Measurements from ENCODE around the genes KBTBD8 and EOGT.

- PRO-cap: no peak
Measured at GRCh38 chr3:64686418-64686992, 1.3 kb downstream of the ADAMTS9 start.

- PRO-cap: no peak
Measured at GRCh38 chr3:65145878-65146576, 458.2 kb upstream of the ADAMTS9 start.

GRCh38 chr3:65589284-65590415, 449.1 kb downstream of the MAGI1 start:
- PRO-cap: no peak

GRCh38 chr3:65810969-65811668, 227.6 kb downstream of the MAGI1 start:
- PRO-cap: no peak

- PRO-cap: no peak
Measured at GRCh38 chr3:65884166-65884629, 154.5 kb downstream of the MAGI1 start.

GRCh38 chr3:66115748-66116241, 77.1 kb upstream of the MAGI1 start:
- PRO-cap: no peak

DNA sequence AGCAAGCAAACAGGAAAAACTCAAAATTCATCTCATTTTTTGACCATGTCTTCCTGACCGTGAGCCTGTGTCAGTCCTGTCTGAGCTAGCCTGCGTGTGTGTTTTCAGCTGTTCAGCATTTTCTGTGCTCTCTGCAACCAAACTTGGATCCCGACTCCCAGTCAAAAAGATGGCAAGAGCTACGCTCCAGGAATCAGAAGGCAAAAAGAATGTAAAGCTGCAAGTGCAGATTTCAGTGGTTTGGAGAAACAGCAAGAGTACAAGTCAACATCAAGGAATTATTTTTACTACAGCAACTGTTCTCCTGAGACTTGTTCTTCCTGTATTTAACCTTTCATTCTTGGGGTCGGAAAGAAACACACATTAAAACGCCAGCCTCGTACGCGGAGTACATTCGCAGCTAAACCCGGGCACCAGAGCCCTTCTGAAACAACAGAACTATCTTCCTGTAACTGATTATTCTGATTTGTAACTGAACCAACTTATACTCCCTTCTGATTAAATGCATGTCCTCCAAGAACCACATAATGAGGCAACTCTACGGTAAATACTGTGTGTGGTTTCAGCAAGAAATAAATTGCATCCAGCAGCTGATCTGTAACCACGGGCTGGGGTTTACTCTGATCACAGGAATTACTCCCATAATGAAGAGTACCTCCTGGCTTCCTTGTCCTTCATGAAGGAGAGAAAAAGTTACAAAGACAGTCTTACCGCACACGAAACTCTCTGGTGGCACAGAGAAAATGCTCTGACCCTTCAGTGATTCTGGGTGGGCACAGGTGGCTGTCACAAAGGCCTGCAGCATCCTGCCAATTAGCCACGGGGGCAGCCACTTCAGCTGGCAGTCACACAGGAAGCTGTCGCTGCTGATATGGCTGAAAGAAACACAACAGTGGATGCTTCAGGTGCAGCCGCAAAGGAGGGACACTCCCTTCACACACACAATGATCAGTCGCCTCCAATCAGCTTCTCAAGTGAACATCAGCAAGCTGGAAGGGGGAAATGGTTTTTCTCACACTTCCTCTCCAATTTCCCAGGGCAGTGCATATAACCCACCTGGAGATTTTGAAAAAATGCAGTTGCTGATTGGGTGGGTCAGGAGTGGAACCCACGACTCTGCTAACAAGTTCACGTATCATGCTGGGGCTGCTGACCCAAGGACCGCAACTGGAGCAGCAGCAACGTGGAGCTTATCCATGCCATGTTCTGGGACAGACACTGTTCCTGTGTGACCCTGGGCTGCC, 107.1 kb downstream of the LRIG1 start:
- PRO-cap: no peak

DNA sequence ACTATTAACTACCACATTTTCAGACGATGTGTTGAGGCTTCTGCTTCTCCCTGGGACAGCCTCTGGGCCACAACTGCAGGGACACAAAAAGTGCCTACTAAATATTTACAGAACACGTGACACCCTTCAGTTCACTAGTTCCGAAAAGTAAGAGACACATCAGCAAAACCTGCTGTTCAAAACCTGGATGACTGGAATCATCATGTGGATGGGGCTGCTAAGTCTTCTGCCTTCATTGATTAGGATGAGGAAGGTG, 52.1 kb downstream of the LRIG1 start:
- PRO-cap: no peak

GRCh38 chr3:66450614-66451247, 50.1 kb downstream of the LRIG1 start:
- PRO-cap: no peak

DNA sequence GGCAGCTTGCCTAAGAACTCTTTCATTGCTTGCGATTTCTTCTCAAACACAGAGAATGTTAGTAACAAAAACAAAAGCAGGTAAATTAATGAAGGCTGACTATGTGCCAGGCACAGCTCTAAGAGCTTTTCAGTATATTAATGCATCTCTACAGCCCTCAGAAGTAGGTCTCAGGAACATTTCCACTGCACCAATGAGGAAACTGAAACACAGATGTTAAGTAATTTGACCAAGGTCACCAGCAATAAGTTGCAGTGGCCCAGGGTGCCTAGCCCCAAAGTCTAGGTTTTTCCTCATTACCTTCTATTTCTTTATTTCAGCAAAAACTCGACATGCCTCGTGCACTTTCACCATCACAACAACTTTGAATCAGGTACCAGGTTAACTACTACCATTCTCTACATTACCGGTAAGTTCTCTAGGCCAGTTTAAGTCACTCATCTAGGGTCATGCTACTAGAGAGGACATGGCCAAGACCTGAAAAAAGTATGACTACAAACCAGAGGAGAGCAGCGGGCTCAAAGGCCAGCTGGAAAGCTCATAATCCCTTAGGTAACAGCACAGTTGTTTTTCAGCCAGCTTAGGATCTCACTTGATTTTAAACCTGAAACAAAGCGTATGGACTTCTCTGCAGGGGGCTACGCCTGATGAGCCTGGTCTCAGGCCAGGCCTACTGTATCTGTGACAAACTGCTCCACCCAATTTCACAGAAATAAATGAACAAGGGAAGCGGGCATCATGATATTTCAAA, 47.4 kb downstream of the LRIG1 start:
- PRO-cap: no peak

DNA sequence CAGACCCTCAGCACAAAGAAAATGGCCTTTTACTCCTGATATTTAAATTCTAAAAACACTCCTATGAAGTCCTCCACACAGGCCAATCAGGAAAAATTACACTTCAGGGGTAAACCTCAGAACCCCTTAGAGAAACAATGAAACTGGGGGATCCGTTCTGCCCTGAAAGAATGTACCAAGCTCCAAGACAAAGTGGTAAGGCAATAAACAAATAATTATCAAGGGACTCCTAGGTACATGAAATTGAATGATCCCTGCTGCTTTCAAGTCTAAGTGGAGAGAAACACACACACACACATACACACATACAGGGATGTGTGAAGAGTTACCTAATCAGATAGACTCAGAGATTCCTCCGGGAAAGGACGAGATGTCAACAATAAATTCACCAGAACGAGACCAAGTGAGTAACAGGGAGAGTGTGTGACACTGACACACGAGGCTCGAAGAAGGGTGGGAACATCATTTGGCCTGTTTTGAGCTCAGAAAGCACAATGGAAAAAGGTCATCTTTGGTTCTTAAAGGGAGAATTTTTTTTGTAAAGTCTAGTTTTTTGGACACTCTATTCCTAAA, 13.4 kb downstream of the LRIG1 start:
- PRO-cap: no peak

DNA sequence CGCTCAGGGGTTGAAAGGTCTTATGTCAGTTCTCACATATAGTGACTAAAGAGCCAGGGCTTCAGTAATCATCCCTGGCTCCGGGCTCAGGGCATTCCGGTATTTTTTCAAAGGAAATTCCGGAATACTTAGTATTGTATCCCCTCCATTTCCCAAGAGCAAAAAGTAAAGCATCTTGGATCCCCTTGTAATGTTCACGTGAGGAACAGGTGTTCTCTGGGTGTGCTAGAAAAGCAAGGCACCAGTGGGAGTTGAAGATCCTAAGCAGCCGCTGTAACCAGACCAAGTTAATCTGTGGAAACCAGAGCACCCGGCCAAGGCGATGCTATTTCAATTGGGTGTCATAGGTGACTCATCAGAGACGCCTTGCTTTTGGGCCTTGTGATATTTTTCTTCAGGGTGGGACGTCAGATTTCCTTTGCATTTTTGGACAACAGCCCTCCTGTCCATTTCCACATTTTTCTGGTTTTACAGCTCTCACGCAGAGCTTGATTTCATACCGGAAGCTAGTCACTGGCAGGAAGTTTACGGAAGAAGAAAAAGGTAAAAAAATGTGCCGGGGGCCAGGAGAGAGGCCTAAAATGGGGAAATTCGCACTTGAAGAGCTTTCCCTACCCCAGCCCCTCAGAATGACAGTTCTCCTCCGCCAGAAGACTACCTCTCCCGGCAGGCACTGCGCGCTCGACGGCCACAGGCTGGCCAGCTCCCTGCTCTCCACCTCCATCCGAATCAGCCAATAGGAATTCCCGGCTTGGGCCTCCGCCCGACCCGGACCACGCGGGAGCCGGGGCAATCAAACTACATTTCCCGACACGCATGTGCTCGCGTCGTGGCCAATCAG, 519 bp upstream of the KBTBD8 start:
- PRO-cap: no peak

DNA sequence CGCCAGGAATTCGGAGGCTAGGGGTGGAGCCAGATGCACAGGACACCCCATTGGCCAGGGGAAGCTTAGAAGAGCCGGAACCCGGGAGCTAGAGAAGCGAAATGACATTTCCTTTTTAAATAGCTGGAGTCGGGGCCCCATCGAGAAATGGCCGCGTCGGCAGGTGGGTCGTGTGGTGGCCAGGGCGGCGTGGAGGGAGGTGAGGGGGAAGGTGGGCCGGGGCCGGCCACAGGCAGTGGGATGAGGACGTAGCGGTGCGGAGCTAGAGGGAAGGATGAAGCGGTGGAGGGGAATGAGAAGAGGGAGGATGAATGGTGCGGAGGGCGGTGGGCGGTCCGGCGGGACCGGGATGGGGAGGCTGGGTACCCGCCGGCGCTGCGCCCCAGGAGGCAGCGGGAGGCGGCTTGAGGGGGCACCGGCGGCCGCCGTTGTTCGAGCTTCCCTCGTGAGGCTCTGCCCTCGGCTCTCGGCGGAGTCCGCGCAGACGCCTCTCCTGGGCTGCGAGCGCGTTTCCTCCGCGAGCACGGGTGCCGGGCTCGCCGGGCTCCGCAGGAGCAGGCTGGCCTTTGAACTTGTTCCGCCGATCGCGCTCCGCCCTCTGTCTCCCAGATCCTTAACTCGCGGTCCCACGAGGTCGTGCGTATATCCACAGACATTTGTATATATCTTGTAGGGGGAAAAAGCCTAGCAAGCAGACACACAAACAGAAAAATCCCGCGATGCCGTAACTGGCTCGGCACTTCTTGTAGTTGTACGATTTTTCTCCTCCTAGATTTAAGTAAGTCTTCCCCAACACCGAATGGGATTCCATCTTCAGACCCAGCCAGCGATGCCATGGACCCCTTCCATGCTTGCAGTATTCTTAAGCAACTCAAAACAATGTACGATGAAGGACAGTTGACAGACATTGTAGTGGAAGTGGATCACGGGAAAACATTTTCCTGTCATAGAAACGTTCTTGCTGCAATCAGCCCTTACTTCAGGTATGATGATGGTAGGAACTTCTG, at the start of gene KBTBD8:
TSS of gene KBTBD8 (plus strand) at position 99 of the 1,007 bp plus-strand sequence.
- PRO-cap: unidirectional peak, plus-strand start at position 99 of the sequence; unidirectional peak, plus-strand start at position 131 of the sequence

DNA sequence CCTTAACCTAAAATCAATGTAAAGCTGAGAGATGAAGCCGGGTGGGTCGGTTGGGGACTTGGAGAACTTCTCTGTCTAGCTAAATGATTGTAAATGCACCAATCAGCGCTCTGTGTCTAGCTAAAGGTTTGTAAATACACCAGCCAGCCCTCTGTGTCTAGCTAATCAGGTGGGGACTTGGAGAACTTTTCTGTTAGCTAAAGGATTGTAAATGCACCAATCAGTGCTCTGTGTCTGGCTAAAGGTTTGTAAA, 687 bp upstream of the SUCLG2 start:
- PRO-cap: no peak

GRCh38 chr3:69013560-69014363, at the start of gene EOGT:
Gene EOGT, minus strand, starts transcription at chr3:69013684.
- PRO-cap: bidirectional peak, plus-strand start at chr3:69013771, minus-strand start at chr3:69013650; bidirectional peak, plus-strand start at chr3:69013958, minus-strand start at chr3:69013934

GRCh38 chr3:69033403-69033790, 18.7 kb downstream of the TMF1 start:
- PRO-cap: no peak

DNA sequence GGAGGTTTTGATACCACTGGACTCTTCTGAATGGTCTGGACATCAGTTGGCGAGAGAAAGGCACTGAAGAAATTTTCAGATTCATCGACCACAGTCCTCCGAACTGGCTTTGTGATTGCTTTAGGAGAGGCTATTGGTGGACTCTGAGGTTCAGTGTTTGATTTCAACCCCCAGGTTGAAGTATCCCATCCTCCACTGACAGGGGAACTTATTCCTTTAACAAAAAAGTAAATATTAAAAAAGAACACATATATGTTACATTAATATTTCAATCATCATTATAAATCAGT, 3.8 kb downstream of the TMF1 start:
- PRO-cap: no peak

- PRO-cap: no peak
Measured at GRCh38 chr3:69081488-69081932, 1.3 kb upstream of the UBA3 start.

DNA sequence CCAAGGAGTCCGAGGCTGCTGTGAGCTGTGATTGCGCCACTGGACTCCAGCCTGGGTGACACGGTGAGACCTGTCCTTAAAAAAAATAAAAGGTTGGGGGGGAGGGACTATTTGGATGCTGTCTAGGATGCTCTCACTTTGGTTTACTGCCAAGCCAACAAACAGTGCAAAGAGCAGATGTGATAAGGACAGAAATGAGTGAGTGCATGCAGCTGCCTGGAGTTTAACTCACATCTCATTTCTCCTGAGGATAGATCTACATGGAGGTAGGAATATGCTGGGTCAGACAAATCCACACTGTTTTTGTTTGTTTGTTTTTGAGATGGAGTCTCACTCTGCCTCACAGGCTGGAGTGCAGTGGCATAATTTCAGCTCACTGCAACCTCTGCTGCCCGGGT, 129.9 kb downstream of the FRMD4B start:
- PRO-cap: no peak

DNA sequence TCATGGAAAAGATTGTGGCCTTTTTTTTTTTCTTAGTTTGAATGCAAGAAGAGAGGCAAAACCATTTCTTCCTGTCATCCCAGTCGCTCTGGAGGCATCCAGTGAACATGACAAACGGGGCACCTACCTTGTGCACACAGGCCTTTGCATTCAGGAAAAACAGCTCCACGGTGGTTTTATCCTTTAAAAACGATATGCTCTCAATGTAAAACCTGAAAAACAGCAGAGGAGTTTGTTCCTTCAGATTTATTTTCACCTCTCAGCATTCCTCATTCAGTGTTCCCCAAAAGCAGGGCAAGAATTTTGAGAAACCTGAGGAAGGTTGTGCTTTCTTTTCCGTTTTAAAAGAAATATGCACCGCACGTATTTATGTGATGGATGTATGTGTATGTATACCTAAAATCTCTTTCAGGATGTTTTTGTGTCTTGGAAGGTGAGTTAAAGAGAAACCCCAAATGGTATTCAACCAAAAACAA, 98.2 kb downstream of the FRMD4B start:
- PRO-cap: no peak

Data from A673 (cell line).